Bronchus (tissue), 1 donor: ENCODE measurements around the genes HOMER1 and MTX3.

GRCh38 chr5:79277695-79278189 lies 41.8 kb downstream of the JMY start:
- PRO-cap: no peak

- PRO-cap: no peak
Measured at GRCh38 chr5:79290036-79290328, 54.1 kb downstream of the JMY start.

DNA sequence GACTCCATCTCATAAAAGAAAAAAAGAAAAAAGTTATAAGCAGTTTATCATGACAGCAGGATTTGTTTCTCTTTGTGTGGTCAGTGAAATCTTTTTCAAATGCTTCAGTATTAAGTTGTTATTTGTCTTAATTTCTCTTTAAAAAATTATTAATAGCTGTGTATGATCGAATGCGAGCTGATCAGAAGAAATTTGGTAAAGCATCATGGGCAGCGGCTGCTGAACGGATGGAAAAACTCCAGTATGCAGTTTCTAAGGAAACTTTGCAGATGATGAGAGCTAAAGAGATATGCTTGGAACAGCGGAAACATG lies 55.0 kb downstream of the JMY start:
- PRO-cap: no peak

- PRO-cap: no peak
Measured at GRCh38 chr5:79512638-79512944, 1.3 kb downstream of the HOMER1 start.

- PRO-cap: bidirectional peak, plus-strand start at chr5:79514204, minus-strand start at chr5:79514112
Measured at GRCh38 chr5:79513851-79514377, at the start of gene HOMER1. HOMER1 (minus strand) TSS chr5:79514134.

DNA sequence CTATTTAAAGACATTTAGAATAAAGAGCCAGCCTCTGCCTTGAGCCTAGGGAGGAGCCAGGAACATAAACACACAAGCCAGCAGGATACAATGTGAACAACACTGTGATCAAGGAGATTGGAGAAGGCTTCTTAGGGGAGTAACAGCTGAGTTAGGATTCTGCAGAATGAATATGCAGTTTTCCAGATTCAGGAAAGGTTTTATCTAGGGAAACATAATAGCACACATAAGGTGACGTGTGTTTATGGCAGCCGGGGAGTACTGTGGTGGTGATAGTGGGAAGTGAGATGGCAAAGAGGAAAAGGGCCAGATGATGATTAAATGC lies 33.2 kb upstream of the HOMER1 start:
- PRO-cap: no peak

- PRO-cap: no peak
Measured at GRCh38 chr5:79548071-79548409, 34.1 kb upstream of the HOMER1 start.

DNA sequence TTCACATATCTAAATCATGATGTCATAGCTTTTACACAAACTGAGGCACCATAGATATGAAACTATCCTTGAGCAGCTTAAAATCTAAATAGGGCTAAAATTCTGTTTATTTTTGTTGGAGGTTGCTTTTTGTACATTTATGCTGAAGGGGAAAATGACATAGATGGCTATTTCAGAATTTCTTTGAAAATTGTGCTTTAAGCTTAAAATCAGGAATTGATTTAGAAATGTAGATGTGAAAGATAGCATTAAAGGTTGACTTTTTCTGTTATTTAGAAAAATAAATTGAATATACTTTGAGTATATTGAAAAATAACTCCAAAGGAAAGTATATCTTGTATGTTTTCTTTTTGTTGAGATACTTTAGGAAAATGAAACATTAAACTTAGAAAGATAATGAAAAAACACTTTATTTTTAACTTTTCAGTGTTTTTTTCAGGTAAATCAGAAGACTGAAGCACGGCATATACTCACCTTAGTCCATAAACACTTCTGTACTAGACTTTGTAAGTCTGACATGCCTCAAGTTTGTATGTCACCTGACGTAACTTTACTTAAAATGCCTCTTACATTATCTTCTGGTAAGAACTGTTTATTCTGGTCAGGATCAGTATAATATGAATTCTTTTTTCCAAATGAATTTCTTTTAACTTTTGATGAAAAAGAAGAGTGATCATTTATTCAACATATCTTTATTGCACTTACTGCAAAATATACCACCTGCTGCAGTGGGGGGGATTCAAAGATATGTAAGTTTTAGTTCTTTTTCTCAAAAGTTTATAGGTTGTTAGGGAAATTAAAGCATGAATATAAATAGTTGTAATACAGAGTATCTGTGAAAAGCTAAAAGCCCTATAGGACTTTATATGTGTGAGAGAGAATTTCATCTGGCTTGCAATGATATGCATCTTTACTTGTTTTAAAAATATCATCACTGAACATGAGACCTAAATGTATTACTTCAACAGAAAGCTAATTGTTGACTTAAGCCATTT lies 30.5 kb downstream of the TENT2 start:
- PRO-cap: no peak

DNA sequence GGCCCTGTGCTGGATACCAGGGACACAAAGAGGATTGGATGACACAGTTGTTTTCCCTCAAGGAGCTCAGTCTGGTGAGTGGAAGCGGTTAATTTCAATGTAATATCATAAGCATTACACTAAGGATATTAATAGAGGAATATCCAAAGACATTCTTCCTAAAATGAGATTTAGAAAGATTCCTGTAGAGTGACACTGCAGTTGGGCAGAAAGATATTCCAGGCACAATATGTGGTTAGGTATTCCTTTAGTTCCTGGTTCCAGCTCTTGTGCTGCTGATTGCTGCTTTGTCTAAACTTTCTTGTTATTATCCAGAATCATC lies 6.0 kb downstream of the CMYA5 start:
- PRO-cap: no peak

DNA sequence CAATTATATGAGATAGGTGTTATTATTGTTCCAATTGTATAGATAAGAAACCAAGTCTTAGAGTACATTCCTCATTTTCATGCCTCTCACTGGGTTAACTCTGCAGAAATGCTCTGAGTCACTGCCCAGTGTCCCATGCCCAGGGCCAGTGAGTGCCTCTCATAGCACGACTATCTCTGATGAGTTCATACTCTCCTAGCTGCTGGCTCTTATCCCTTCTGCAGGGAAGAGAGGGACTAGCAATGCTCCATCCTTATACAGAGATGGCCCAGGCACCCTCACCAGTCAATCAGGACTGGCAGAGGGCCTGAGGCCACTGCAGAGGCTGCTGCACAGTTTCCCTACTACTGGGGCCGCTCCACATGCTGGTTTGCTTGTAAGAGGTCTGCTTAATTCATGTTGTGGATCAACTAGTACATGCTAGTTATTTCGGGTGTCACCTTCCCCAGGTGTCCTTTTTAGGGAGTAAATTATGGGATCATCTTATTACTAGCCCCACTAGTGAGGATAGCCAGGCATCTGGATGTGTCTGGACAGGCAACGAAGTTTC lies 54.7 kb downstream of the CMYA5 start:
- PRO-cap: no peak

- PRO-cap: bidirectional peak, plus-strand start at chr5:79991332, minus-strand start at chr5:79991087
Measured at GRCh38 chr5:79990572-79991417, at the start of gene MTX3. MTX3 (minus strand) TSS chr5:79991262.

GRCh38 chr5:80070844-80071305 lies 35.7 kb downstream of the THBS4 start:
- PRO-cap: no peak

DNA sequence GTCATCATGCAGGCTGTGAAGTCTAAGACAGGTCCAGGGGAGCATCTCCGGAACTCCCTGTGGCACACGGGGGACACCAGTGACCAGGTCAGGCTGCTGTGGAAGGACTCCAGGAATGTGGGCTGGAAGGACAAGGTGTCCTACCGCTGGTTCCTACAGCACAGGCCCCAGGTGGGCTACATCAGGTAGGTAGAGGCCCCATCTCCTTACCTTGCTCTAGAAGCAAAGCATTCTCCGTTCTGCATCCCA lies 44.7 kb downstream of the THBS4 start:
- PRO-cap: no peak

GRCh38 chr5:80082662-80083331 lies 47.6 kb downstream of the THBS4 start:
- PRO-cap: no peak

GRCh38 chr5:80140896-80141680 lies 105.9 kb downstream of the THBS4 start:
- PRO-cap: no peak

DNA sequence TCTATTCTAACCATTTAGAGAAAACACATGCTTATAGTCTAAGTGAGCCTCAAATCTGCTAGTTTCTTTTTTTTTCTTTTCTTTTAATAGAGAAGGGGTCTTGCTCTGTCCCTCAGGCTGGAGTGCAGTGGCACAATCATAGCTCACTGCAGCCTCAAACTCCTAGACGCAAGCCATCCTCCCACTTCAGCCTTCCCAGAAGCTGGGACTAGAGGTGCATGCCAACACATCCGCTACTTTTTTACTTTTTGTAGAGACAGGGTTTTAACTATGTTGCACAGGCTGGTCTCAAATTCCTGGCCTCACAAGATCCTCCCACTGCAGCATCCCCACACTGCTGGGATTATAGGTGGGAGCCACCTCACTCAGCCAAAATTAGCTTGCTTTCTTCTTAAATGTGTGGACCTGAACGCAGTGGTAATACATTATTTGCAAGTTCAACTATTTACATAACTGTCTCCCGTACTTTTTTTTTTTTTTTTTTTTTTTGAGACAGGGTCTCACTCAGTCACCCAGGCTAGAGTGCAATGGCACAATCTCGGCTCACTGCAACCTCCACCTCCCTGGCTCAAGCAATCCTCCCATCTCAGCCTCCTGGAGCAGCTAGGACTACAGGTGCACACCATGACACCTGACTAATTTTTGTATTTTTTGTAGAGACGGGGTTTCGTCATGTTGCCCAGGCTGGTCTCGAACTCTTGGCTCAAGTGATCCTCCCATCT lies 66.0 kb downstream of the SERINC5 start:
- PRO-cap: no peak

GRCh38 chr5:80215570-80216024 lies 40.3 kb downstream of the SERINC5 start:
- PRO-cap: no peak

- PRO-cap: no peak
Measured at GRCh38 chr5:80409403-80409868, 1.6 kb downstream of the ZFYVE16 start.

DNA sequence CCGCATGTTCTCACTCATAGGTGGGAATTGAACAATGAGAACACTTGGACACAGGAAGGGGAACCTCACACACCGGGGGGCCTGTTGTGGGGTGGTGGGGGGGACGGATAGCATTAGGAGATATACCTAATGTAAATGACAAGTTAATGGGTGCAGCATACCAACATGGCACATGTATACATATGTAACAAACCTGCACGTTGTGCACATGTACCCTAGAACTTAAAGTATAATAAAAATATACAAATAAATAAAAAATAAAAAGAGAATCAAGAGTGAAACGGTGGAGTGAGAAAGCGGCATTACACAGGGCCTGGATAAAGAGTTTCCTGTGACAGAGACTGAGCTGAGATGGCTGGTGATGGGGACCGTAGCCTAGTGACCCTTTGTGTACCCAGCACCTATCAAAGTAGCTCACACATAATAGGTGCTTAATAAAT lies 44.0 kb upstream of the DHFR start:
- PRO-cap: no peak

DNA sequence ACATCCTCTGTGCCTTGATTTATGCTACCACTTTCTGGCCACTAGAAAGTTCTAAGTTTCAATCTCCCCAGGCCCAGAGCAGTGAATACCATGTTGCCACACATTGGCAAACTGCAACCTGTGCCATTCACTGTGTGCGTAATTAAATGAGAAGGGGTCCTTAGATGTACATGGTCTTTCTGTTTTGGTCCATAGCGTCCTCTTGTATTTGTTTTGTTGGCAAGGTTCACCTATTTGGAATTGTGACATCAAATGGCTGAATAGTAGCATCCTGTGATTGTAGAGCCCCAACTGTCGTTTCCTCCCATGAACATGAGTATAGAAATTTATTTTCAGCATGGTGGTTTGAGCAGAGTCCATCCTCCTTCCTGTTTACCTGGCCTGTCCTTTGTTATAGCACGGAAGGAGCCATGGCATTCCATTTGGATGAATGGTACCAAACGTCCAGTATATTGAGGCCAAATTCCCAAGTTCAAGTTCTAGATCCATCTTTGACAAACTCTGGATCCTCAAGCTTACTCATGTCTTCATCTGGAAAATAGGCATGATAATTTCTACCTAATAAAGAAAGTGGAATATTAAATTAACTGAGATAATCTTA lies 16.7 kb downstream of the RASGRF2 start:
- PRO-cap: no peak